Temporal lobe (tissue), 2 donors: Measurements from ENCODE around the genes SOST, TMEM101, ATXN7L3, UBTF and DCAKD.

DNA sequence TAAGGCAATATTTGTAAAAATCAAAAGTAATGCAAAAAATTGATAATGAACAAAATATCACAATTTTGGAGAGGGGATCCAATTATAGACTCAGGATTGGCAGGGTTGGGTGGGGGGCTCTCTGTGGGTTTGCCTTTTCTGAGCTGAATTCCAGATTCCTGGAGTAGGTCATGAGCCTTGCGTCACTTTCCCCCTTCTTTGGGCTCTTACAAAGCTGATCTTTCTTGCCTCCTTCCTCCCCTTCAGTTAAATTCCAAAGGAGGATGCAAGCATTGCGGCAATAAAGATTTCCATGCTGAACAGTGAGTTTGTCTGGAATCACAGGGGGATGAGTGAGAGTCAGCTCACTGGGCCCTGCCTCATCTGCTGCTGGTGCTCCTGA is 3.2 kb downstream of the MEOX1 start:
- RAMPAGE, long total RNA: no peak

DNA sequence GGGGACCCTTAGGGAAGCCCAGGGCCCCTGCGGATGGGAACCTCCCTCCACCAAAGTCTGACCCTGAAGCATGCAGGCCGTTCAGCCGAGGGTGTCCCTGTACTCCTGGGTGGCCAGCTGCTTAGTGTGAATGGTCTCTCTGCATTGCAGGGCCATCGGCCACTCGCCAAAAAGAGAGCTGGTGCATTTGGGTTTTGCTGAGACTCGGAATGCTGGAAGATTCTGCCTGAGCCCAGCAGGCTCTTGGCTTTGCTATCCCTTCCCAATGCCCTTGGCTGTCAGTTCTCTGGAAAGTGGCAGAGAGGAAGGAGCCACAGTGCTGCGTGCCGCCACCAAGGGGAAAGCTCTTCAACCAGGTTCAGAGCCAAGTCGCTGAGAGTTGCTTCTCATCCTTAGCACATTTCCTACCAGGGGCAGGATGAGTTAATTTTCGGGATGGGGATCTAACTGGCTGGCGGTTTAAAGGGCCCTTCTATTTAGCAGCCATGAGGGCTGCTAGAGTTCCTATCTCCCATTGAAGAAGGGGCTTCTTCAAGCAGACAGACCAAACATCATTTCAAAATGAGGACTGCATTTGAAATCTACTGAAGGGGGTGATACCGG is 2.7 kb downstream of the MEOX1 start:
- RAMPAGE, long total RNA: no peak

- RAMPAGE, long total RNA: no peak
These were observed 8.4 kb upstream of the MEOX1 start for GRCh38 chr17:43669931-43670693.

GRCh38 chr17:43758642-43758882 is at the start of gene SOST:
Gene SOST, minus strand, starts transcription at chr17:43758791.
- RAMPAGE, long total RNA: no peak

DNA sequence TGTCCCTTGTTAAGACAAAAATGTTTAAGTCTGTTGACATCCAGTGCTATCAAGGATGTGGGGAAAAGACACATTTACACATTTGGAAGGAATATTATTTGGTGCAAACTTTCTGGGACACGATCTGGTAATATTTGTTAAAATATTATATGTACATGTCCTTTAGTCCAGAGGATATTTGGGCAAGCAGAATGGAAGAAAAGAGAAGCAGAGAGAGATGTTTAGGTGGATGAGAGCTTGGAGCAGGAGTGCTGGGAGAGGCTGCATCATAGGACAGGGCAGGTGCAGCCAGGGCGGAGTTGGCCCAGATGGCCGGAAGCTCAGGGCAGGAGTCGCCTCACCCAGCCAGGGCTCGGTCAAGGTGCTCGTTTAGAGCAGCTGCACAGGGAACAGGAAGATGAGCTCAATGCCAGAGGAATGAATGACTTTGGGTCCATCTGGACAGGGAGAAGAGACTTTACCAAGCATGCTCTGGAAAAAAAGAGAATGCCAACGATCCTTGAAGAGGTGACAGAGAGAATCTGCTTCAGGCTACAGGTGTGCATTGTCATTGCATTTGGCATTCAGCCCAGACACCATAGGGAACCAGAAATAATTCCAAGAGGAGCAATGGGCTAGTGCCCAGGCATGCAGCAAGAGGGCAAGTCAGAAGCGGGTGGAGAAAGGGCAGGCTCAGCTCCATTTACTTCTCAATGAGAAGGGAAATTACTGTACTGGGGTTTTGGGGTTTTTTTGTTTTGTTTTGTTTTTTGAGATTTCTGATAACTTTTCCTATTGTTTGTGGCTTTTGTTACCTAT is 6.7 kb upstream of the MPP3 start:
- RAMPAGE, long total RNA: no peak

DNA sequence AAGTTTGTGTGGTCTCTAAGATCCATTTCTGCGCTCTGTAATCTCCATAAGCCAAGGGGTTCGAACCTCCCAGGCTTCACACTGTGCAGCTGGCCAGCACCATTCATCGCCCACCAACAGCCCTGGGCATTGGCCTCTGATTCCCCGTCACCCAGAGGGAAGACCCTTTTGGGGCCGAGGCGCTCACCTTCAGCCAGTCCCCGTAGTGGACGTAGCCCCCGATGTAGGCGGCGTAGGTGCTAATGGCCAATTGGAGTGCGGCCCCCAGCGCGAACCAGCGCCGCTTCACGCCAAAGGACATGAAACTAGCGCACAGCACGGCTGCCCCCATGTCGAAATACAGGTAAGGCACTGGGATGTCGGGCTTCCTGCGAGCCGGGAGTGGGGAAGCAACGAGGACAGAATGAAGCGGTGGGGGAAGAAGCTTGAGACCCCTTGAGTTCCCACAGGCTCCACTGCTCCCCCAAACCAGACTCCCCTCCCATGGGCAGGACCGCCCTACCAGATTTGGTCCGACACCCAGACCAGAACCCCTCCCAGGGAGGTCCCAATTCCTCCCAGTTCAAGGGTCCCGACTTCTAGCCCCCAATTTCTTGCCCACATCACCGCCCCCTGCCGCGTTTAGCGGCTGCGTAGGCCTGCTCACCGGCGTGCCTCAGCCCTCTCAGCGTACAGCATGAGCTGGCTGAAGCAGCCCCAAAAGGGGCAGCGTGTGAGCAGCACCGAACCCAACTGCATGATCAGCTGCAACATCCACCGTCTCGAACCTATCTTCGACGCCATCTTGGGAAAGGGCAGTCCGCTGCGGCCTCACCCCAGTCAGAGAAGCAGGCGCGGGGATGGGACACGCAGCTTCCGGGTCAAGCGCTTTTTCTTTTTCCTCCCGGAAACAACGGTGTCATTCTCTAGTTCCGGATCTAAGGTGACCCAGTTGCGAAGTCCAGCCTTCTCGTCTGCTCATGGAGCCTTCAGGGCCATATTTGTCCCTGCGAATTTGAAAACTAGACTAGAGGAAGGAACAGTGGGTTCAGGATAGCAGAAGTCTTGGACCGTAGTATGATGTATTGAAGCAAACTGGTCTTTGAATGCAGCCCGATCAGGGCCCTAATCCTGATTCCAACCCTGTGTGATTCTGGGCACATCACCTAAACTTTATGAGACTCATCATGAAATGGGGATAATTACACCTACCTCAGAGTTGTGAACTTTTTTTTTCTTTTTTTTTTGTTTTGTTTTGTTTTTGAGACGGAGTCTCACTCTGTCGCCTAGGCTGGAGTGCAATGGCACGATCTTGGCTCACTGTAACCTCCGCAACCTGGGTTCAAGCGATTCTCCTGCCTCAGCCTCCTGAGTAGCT is at the start of gene TMEM101:
Gene TMEM101, minus strand, starts transcription at position 794 of the 1,357 bp plus-strand sequence.
- RAMPAGE, long total RNA: no peak

DNA sequence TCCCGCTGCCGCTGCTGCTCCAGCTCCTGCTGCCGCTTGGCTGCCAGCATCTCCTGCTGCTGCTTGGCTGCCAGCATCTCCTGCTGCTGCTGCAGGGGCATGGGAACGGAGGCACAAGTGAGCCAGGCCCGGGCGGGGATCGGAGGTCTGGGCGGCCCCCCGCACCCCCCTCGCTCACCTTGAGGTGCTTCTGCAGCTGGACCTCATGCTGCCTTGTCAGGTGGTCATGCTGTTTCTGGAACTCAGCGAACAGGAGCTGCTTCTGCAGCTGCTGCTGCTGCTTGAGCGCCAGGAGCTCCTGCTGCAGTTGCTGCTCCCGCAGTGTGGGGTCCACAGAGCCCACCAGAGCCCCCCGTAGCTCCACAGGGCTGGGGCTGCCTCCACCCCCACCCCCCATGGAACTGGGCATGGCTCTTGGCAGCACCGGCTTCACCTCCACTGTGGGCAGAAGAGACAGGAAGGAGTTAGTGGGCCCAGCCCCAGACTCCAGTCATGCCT is 22.9 kb downstream of the G6PC3 start:
- RAMPAGE, long total RNA: no peak

DNA sequence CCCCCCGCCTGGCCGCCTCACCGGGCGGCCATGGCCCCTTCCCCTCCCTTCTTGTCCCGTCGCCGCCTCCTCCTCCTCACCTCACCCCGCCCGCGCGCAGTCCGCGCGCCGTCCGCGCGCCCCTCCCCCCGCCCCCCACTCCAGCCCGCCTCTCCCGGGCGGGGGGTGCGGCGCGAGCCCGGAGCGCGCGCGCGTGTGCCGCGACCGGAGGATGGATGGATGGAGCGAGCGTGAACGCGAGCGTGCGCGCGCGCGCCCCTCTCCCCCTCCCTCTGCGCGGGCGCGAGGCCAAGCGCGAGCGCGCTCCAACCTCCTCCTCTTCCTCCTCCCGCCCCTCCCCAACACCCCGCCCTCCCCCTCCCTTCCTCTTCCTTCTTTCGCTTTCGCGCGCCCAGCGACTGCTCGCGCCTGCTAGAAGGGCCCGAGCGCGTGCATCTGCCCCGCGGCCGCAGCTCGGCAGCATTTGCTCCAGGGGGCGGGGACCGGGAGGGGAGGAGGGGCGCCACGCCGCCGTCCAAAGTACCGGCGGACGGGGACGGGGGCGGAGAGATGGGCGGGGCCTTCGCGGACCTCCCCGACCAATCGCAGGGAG is at the start of gene ATXN7L3:
Gene ATXN7L3, minus strand, starts transcription at position 236 of the 592 bp plus-strand sequence.
- RAMPAGE, long total RNA: no peak

GRCh38 chr17:44219342-44220285 is at the start of gene UBTF:
Gene UBTF, minus strand, starts transcription at chr17:44219675.
- RAMPAGE, long total RNA: start-site peak on the minus strand at chr17:44219487-44219503, 65 and 31 reads in 2 replicates

- RAMPAGE, long total RNA: start-site peak on the plus strand at chr17:44308789-44308852, 21 and 14 reads in 2 replicates
These were observed 244 bp downstream of the RUNDC3A start for GRCh38 chr17:44308739-44308950.

- RAMPAGE, long total RNA: no peak
These were observed 7.0 kb downstream of the SLC25A39 start for GRCh38 chr17:44317206-44318485.

DNA sequence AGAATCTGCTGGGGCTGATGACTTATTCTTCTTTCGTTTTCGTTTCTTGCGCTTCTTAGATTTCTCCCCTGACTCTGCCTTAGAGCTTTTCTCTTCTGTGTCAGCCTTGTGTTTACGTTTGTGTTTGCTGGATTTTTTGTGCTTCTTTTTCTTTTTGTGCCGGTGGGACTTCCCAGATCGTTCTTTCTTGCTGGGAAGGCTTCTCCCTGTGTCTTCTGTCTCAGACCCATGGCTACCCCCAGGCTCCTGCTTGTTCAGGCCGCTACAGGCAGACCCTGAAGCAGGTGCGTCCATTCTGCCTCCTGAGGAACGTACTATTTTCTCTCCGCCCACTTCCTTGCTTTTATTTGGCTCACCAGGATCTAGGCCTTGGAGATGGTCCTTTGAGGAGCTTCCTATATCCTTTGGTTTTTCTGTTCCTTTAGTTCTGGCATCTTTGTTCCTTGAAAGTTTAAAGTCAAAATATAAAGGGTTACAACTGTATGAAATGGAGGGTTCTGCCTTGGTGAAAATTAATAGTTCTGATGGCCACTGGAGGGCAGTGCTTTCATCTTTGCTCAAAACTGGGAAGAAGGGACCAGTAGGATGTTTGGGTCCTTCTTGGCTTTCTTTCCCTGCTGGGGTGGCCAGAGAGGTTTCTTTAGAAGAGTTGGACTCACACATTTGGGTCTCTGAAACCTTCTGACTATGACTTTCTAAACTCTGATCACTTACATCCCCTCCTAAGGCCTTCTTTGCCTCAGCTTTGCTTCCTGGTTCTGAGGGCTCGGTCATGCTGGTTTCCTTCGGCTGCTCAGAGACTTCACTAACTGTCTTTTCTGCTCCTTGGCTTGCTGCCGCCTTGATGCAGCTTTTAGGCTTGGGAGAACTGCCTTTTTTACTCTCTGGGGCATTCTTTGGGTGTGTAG is 10.7 kb upstream of the ITGA2B start:
- RAMPAGE, long total RNA: no peak

DNA sequence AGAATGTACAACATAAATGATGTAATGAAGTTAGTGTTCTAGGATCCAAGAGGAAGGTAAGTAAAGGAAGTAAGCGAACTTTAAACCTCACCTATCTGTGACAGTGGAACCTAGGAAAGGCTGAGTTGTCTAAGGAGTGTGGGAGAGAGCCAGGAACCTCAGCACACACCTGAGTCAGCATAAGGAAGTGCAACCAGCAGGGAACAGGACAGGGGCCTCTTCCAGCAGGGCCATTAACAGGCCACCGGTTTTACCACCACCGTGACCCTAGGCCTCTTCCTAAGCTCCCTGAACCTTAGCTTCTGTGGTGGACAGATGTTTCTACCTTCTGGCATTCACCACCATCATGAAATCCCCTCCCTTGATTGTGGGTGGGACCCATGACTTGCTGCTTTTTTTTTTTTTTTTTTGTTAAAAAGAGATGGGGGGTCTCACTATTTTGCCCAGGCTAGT is 26.7 kb upstream of the GPATCH8 start:
- RAMPAGE, long total RNA: no peak

GRCh38 chr17:44757569-44757991 is 1.2 kb upstream of the ADAM11 start:
- RAMPAGE, long total RNA: no peak

GRCh38 chr17:44830540-44830951 is 459 bp upstream of the GJC1 start:
- RAMPAGE, long total RNA: no peak

GRCh38 chr17:44969457-44969853 is 1.4 kb upstream of the C1QL1 start:
- RAMPAGE, long total RNA: no peak

DNA sequence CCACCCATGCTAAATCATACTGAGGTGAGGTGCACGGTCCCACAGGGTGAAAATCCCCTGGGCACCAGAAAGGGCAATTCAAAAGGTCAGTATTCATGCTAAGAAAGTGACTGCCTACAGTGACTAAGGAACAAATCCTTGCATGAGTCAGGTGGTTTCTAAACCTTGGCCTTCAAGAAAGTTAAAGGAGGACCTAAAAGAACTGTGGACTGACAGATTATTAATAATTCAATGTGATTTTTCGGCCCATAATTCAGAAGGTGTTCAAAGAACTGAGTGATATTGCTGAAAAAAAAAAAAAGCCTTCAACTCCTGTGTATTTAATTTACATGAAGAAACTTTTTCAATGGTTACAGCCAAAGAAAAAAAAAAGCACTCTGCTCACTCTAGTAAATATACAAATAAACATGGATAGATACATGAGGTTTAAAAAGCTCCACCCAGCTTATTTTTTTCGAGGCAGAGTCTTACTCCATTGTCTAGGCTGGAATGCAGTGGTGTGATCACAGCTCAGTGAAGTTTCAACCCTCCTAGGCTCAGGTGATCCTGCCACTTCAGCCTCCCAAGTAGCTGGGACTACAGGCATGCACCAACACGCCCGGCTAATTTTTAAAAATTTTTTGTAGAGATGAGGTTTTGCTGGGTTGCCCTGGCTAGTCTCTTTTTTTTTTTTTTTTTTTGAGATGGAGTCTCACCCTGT is 4.4 kb downstream of the DCAKD start:
- RAMPAGE, long total RNA: no peak

DNA sequence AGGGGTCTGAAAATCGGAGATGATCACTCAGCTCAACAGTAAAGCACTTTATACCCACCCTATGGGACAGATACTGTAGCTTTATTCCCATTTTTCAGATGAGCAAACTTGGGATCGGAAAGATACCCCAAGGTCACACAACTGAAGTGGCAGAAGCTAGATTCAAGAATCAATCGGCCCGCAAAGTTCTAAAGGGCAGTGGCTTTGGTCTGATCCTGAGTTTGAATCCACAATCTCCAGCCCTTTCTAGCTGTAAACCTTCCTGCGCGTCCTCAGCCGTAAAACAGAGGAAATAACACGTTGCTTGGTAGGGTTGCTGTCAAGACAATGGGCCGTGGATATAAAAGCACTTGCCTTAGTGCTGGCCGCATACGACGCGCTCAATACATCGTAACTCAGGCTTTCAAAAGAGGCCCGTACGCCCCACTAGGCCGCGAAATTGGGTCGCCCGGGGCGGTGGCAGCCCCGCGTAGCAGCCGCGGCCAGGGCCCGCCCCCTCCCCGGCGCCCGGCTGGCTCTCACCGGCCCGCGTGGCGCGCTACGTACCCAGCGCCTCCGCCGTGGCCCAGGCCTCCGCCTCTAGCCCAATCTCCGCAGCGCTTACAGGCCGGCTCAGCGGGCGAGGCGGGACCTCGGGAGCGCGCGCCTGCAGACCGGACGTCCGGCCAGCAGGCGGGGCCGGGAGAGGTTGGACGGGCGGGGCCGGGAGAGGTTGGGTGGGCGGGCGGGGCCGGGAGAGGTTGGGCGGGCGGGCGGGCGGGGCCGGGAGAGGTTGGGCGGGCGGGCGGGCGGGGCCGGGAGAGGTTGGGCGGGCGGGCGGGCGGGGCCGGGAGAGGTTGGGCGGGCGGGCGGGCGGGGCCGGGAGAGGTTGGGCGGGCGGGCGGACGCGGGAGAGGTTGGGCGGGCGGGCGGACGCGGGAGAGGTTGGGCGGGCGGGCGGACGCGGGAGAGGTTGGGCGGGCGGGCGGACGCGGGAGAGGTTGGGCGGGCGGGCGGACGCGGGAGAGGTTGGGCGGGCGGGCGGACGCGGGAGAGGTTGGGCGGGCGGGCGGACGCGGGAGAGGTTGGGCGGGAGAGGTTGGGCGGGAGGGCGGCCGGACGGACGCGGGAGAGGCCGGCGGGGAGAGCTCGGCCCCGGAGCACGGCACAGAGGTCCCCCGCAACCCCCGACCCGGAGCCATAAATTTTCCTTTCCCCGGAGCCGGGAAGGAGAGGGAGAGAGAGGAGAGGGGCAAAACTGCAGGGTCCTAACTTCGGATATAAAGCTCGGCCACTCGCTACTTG is at the start of gene DCAKD:
Gene DCAKD, minus strand, starts transcription at position 626 of the 1,284 bp plus-strand sequence.
- RAMPAGE, long total RNA: no peak

DNA sequence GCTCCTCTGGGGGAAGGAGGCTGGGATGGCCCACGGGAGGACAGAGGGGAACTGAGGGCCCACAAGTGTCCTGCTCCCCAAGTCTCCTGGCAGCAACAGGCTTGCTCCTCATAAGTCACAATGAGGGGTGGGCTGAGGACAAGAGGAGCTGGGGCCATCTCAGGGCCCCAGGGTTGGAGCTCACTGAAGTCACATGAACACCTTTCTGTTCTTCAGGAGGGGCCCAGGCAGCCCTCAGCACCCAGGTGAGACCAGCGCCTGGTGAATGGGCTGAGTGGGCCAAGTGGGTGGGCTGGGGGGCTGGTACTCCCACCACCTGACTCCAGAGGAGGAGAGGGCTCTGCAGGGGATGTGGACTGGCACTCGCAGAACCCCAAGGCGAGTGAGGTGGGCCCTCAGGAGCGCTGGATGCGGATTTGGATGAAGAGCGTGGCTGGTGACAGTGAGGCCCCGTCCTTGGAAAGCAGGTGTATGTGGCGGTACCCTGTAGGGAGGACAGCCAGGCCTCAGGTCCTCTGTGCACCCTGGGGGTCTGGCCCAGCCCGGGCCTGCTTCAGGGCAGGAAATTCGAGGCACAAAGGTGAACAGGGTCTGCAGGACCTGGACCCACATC is 20.0 kb downstream of the PLCD3 start:
- RAMPAGE, long total RNA: no peak

DNA sequence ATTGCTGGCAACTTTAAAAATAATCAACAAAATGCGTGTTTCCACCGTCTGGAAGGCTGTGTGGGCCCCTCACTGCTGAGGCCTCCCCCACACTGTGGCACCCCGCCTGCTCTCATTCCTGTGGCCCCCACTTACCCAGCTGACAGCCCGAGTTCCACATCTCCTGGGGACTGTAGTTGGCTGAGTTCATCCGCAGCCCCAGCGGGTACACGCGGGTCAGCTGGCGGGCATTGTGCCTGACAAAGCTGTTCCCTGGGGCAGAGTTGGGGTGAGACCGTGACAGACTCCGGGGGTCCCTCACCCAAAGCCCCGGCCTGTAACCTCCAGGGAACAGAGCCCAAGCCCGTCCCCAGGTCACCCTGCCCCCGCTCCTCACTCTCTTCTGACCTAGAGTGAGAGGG is 18.2 kb downstream of the PLCD3 start:
- RAMPAGE, long total RNA: no peak